Placental epithelial cell (primary cell): ENCODE measurements around the genes MRPL23, INS, TSPAN32 and KCNQ1.

DNA sequence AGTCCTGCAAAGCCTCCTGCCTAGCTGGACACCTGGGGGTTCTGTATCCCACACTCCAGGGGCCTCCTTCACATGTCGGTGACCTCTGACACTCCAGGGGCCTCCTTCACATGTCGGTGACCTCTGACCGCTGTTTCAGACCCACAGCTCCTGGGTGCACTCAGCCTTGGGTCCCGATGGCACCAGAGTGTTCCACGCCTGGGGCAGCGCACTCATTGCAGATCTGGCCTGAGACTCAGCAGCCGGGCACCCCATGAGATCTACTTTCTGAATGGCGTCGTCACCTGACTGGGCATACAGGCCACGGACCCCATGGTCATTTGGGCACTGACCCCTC lies 11.3 kb upstream of the KRTAP5-6 start:
- CAGE, long polyA plus RNA: no peak

- CAGE, long polyA plus RNA: no peak
These were observed 8.4 kb upstream of the KRTAP5-6 start for GRCh38 chr11:1688567-1689042.

DNA sequence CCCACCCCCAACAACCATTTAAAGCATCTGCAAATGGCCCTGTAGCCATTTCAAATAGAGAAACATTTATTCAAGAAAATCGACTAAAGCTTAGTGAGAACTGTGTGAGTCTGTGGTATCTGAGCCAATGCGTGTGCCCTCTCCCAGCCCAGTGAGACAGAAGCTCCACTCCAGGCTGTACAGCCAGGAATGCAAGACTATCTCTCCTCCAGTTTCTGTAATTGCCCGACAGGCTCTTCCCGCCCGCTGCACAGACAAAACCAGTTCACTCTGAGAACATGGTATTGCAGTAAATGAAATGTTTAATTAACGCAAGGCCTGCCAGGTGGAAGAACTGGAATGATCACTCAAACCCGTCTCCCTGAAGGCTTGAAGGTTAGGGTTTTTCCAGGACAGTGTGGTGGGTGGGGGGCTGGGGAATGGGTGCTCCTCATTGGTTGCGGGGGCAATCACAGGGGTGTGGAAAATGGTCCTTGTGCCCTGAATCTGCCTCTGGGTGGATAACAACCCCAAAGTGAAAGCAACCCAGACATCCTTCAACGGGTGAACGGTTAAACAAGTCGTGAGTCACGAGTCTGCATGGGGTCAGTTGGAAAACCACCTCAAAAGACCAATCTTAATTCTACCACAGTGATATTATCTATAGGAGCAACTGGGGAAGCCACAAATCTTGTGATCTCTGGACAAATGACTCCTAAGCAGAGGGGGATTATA lies 8.5 kb downstream of the KRTAP5-6 start:
- CAGE, long polyA plus RNA: no peak

DNA sequence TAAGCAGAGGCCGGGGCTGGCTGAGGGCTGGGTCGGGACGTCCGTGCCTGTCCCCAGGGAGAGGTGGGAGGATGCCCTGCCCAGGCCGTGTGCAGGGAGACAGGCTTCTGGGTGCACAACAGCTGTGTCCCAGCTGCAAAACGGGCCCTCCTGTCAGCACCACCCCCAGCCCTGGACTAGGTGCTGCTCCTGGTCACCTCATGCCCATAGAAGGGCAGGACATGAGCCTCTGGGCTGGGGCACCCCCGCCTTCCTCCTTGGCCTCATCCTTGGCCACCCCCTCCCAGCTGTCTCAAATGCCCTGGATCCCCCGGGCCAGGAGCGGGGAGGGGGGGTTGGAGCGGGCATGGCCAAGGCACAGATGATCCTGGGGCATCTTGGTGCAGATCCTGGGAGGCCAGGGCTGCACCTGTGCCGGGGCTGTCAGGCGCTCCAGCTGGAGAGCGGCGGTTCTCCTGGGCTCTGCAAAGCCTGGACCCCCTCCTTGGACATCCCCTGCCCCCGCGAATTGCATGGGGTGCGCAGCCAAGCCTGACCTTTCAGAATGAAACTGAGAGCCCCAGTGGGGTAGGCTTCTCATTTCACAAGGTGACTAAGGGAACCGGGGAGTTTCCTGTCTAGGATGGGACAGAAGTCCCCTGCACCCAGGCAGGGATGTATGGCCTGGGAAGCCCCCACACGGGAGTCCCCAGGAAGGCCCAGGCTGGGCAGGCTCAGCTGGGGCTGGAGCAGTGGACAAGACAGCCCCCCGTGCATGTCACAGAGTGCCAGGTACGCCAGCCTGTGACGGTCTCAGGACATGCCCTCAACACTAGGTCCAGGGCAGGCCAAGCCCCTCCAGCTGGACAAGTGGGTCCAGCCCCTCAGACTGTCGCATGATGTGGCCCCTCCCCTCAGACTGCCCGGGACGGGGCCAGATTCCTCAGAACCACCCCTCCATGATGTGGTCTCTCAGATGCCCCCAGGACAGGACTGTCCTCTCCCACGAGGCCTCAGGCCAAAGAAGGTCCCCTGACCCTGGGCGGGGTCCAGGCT lies 2.0 kb downstream of the LSP1 start:
- CAGE, long polyA plus RNA: no peak

DNA sequence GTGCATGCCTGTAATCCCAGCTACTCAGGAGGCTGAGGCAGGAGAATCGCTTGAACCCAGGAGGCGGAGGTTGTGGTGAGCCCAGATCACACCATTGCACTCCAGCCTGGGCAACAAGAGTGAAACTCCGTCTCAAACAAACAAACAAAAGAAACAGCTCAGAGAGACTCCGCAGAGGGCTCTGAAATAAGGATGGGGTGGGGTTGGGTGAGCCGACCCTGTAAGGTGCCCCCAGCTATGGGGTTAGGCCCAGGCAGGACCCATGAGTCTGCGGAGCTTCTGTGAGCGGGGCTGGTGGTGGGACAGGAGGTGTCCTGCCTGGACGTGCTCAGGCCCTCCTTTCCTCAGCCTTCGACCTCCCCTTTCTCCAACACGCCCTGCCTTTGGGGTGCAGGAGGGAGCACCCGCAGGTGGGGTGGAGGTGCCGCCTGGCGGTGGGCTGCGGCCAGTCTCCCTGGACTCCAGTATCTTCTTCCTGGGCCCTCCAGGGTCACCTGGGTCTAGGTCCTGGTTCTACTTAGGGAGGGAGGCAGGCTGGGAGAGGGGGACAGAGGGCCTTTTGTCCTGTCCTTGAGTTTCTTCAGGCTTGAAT lies 12.4 kb downstream of the PRR33 start:
- CAGE, long polyA plus RNA: no peak

DNA sequence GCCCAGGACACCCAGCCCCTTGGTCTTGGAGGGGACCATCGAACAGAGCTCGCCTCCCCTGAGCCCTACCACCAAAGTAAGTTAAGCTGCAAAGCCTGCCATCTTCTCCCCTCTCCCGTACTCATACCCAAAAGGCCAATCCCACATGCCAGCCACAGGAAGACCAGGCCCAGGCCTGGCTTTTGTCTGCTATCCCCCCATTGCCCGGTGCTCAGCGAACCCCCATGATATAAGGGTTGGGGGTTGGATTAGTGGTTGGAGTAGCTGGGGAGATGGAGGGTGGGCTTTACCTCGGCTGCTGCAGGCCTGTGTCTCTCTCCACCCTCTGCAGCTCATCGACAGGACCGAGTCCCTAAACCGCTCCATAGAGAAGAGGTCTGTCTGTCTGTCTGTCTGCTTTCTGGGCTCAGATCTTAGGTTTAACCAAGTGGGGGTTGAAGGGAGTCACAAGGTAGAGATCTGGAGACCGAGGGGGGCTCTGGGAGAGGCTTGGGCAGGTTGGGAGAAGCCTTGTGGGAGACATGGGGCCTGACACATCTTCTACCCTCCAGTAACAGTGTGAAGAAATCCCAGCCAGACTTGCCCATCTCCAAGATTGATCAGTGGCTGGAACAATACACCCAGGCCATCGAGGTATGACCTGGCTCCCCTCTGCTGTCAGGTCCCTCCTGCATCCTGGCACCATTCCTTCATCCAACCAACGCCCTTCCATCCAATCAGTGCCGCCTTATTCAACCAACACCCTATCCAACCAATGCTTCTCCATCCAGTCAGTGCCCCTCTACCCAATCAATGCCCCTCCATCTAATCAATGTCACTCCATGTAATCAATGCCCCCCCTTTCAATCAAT lies 7.5 kb downstream of the PRR33 start:
- CAGE, long polyA plus RNA: no peak

- CAGE, long polyA plus RNA: no peak
These were observed 10.9 kb upstream of the TNNT3 start for GRCh38 chr11:1908468-1909057.

DNA sequence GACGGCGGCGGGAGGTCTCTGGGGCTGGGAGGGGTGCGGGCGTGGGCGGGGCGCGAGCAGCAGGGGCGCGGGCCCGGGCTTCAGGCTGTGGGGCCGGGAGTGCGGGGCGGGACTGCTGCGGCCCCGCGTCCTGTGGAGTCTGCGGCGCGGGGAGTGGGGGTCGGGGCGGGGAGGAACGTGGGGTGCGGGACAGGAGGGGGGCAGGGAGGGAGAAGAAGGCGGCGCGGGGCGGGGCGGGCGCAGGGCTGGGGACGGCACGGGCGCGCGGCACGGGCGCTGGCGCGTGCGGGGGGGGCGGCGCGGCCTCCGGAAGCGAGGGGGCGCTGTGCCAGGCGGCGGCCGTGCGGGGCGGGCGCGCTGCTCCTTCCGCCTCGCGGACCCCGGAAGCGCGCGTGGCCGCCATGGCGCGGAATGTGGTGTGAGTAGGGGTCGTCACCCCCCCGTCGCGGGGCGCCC lies at the start of gene MRPL23:
Gene MRPL23, plus strand, starts transcription at position 371 of the 456 bp plus-strand sequence.
- CAGE, long polyA plus RNA: no peak

DNA sequence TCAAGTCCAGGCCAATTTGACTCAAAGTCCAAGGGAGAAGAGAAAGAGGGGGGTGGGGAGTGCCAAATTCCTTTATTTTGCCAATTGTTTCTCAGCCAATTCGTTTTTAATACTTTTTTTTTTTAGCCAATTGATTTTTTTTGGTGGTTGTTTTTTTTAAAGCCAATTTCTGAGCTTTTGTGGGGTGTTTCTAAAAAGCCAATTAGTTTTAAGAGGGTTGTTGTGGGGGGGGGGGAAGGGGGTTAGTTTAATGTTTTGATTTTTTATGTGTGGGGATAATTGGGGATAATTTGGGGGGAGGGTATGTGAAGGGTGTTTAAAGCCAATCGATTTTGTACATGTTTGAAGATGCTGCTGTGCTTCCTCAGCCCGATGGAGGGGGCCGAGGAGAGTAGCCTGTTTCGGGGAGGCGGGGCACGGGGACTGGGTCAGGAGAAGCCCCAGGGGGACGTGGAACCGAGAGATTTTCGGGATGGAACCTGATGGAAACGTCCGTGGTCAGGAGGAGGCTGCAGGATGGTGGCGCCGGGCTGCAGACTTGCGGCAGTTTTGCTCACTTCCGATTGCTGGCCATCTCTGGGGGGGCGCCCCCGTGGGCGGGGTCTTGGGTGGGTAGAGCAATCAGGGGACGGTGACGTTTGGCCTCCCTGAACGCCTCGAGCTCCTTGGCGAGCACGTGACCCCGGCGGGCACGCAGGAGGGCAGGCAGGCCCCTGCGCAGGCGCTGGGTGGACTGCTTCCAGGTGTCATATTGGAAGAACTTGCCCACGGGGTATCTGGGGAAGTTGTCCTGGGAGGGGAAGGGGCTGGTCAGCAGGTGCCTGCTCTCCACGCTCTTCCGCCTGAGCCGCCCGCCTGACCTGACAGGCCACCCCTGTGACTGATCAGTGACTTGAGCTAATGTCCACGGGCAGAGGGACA lies 6.5 kb downstream of the IGF2 start:
- CAGE, long polyA plus RNA: start-site peak on the minus strand centred at position 477 of the sequence, 228 bp wide, 8 and 27 reads in 2 replicates

DNA sequence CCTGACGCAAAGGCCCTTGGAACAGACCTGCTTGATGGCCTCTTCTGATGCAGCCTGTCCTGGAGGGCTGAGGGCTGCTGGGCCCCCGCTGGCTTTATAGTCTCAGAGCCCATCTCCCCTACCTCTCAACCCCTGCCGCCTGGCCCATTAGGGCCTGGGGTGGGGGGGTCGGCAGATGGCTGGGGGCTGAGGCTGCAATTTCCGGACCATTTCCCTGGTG lies at the start of gene INS:
Gene INS, minus strand, starts transcription at position 69 of the 220 bp plus-strand sequence.
- CAGE, long polyA plus RNA: no peak

DNA sequence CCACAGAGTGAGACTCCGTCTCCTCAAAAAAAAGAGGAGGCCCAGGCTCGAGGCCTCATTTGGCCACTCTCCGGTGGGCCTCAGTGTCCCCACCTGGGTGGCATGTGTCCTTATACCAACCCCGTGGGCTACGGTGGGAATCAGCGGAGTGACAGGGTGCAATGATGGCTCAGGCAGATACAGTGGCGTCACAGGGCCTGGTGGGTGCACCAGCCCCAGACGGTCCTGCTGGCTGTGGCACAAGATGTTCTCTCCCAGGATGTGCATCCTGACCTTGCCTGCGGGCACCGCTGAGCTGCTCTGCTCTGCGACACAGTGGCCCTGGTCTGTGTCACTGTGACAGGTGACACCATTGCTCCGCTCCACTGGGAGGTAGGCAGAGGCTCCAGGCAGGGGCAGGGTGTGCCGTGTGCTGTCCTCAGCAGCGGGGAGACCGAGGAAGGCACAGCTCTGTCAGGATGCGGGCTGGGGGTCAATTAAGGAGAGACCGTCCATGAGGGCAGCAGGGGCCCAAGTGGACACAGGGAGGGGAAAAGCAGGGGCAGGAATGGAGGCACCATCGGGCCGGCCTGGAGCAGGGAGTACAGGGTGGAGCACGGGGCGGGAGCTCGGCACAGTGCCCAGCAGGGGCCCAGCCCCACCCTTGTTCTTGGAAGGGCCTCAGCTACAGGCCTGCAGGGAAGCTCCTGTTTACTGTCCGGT lies 21.7 kb upstream of the TH start:
- CAGE, long polyA plus RNA: no peak

- CAGE, long polyA plus RNA: no peak
These were observed at the start of gene TSPAN32 for GRCh38 chr11:2301707-2302822. TSS of gene TSPAN32 (plus strand) at chr11:2302013.

GRCh38 chr11:2374467-2374802 lies 2.7 kb upstream of the CD81 start:
- CAGE, long polyA plus RNA: no peak

- CAGE, long polyA plus RNA: no peak
These were observed 2.4 kb downstream of the CD81 start for GRCh38 chr11:2379392-2380011.

DNA sequence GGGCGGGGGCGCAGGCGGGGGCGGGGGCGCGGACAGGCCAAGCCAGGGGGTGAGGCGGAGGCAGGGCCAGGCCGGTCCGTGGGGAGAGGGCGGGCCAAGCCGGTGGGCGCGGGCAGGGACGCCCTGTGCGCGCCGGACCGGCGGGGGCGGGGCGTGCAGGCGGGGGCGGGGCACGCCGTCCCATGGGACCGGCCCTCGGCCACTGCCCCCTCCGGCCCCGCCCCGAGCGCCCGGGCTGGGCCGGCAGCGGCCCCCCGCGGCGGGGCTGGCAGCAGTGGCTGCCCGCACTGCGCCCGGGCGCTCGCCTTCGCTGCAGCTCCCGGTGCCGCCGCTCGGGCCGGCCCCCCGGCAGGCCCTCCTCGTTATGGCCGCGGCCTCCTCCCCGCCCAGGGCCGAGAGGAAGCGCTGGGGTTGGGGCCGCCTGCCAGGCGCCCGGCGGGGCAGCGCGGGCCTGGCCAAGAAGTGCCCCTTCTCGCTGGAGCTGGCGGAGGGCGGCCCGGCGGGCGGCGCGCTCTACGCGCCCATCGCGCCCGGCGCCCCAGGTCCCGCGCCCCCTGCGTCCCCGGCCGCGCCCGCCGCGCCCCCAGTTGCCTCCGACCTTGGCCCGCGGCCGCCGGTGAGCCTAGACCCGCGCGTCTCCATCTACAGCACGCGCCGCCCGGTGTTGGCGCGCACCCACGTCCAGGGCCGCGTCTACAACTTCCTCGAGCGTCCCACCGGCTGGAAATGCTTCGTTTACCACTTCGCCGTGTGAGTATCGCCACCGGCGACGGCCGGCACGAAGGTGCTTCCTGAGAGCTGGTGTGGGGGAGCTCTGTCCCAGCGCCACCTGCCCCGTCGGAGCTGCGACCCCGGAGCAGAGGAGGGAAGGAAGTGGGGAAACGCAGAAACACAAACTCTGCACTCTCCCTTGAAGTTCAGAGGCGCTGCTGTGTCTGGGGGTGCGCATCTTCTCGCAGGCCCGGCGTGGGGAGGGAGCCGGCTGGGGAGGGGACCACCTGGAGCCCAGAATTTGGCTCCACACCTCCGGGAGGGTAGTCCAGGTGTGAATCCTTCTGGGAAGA lies at the start of gene KCNQ1:
Gene KCNQ1, plus strand, starts transcription at position 274 of the 1,064 bp plus-strand sequence.
- CAGE, long polyA plus RNA: no peak

GRCh38 chr11:2461188-2461704 lies 16.4 kb downstream of the KCNQ1 start:
- CAGE, long polyA plus RNA: no peak

GRCh38 chr11:2474340-2474985 lies 29.7 kb downstream of the KCNQ1 start:
- CAGE, long polyA plus RNA: no peak

DNA sequence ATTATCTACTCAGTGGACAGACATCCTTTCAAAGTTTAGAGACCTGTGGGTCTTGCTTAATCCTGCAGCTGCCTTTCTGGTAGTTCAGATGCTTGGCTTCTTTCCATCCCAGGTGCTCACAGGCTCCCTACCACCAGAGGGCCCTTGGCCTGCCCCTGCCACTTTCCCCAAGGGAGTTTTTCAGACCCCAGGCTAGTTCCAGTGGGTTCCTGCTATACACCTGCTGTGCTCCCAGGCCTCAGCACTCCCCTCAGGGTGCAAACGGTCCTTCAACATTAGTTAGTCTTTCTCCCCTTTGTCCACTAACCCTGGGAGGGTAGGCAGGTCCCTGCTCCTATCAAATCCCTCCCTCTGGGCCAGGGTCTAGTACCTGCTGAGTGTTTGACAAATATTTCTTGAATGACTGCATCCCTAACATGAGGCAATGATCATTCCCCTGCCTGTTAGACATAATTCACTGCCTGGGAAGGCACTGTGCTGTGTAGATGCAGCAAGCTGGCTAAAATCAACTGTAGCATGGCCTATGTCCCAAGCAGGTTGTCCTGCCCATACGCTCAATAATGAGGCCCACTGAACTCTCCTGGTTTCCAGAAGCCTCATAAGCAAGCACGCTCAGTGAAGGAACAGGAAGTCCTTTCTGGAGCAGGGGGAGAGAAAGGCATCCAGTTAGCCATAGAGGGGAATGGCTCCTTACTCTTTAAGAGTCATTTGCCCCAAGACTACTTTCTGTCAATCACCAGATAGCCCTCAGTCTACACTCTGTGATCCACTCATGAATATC lies 193.0 kb downstream of the CDKN1C start:
- CAGE, long polyA plus RNA: no peak

DNA sequence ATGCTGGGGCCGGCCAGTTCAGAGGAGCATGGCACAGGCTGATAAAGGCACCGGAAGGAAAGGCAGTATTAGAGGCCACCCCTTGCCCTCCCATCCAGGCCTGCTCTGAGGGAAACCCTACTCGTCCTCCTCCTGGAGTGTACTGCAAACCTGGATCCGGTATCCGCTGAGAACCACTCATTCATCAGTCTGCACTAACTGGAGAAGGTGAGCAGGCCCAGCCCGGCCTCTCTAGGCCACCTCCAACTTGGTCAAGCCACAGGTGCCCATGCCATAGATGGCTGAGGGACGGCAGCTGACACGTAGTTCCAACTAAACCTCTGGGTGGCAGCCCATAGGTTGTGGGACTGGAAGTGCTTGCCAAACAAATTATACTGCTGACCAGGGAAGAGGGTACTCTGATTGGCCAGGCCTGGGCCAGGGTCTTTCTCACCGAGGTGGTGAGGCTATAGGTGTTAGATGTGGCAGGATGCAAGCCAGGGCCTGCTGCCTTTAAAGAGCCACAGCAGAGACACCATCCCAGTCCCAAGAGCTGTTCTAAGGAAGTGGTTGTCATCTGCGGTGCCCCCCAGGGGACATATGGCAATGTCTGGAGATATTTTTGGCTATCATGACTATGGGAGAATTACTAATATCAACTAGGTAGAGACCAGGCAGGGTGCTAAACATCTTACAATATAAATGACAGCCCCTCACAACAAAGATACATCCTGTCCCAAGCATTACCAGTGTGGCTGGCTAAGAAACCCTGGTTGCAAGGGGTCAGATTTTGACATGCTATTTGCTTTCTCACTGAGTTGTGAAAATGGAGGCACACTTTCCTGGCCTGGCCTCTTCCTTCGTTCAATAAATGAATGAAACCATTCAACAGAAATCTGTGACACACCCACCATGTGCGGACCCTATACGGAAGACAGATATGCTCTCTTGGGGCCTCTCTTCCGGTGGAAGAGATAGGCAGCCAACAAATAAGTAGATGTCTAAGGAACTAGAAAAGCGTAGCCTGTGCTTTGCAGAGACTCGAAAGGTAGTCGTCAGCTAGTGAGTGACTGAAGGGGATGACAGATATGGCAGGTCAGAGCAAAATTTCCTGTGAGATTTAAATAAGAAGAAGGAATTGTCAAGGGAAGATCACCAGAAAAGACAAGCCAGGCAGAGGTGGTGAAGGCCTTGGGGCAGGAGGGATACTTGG lies 191.4 kb downstream of the CDKN1C start:
- CAGE, long polyA plus RNA: no peak

DNA sequence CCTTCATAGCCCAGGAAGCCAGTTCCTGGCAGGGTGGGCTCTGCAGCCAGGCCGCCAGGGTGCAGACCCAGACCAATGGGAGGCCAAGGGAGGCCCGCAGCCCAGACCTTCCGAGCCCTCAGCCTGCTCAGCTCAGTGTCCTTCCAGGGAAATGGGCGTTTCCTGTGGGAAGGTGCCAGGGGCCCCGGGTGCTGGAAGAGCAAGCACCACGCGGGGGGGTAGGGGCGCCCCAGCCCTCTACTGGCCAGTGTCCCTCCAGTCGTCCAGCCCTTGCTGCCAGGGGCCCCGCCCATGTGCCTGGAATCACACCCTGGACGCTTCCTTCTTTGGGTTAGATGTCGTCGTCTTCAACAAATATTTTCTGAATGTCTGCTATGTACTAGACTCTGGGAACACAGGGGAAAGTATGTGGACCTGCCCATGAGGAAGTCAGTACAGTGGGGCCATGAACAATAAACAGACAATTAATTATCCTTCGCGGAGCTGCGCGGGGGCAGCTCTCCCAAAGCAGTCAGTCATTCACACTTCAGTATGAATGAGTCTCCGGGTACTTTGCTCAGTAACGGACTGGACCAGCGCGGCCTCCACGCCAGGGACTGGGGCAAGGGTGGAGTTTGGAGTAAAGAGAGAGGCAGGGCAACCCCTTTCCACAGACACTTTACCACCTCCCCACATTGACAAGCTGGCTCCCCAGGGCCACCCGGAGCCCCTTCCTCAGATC lies 60.2 kb downstream of the CDKN1C start:
- CAGE, long polyA plus RNA: no peak